Rectum (tissue), 1 donor: ENCODE measurements around a stretch of chr1.

- PRO-cap = no peak
Observed at GRCh38 chr1:233369482-233370104, 42.1 kb downstream of the MAP3K21 start.

- PRO-cap = no peak
Observed at GRCh38 chr1:233629012-233630043, 15.4 kb downstream of the KCNK1 start.

DNA sequence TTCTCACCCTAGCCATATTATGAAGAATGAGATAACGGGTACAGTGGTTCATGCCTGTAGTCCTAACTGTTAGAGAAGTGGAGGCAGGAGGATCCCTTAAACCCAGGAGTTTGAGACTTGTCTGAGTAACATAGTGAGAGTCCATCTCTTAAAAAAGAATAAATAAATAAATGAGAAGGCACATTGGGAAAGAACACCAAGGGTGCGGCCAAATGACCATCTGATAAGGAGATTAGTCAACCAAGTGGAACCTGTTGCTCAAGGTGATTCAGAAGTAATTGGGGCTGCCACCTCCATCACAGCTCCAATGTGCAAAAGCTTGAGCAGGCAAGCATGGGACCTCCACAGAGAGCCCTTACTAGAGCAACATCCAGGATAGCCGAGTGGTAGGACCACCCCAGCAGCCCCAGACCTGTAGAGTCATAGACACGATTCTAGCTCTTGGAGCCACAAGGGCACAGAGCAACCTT is 40.7 kb downstream of the KCNK1 start:
- PRO-cap = unidirectional peak, plus-strand start at position 266 of the sequence

DNA sequence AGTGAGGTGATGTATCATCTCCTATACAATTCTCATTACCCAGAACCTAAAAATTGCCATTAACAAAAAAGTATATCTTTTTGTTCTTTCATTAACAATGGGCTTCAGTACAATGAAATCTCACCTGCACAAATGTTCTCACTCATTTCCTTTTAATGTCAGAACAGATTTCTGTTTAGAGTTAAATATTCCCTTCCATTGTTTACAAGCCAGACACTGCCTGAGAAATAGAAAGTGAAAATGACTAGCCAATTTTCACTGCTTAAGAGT is 27.4 kb downstream of the COA6 start:
- PRO-cap = no peak

DNA sequence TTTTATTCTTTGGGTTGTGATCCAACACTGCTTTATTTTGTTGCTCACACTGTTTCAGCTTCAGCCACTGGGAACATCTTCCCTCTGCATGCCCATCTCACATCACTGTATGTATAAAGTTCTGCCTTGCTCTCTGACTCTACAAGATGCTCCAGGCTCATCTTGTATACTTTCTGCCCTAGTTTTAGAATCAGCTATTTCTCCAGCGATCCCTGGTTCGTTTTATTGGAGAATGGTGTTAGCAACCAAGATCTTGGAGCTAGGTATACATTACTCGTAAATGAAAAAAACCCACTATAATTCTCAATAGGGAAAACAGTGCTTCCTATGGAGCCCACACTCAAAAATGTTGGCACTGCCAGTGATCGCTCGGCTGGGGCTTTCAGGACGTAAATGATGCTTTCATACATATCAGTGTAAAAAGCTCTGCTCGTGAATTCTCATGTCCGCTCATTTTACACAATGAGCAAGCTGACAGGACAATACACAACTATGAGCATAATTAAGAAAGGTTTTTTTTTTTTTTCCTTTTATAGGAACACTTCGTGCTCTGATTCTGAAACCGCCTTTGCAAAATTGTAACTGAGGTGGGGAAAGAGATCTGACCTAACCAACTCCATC is 34.5 kb downstream of the COA6 start:
- PRO-cap = no peak

DNA sequence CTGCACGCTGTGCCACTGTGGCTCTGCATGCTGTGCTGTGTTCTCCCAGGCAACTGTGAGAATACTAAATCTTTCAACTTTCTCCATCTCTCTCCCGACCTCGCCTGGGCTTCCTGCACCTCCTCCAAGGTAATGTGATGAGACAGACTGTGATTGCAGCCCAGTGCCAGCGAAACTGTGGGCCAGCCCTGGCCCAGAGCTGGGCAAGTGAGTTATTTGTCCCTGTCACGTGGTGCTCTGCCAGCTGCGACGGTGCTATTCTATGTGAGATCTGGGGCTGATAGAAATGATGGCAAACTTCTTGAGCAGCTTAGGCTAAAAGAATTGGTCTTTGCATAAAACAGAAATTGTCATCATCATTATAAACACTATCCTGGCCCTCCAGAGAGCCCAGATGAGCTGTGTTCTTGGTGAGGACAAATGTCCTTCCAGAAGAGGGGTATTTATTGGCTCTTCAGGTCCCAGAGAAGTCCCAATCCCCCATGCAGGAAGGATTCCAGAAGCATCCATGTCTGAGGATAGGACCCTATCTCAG is 63.5 kb upstream of the TARBP1 start:
- PRO-cap = no peak

DNA sequence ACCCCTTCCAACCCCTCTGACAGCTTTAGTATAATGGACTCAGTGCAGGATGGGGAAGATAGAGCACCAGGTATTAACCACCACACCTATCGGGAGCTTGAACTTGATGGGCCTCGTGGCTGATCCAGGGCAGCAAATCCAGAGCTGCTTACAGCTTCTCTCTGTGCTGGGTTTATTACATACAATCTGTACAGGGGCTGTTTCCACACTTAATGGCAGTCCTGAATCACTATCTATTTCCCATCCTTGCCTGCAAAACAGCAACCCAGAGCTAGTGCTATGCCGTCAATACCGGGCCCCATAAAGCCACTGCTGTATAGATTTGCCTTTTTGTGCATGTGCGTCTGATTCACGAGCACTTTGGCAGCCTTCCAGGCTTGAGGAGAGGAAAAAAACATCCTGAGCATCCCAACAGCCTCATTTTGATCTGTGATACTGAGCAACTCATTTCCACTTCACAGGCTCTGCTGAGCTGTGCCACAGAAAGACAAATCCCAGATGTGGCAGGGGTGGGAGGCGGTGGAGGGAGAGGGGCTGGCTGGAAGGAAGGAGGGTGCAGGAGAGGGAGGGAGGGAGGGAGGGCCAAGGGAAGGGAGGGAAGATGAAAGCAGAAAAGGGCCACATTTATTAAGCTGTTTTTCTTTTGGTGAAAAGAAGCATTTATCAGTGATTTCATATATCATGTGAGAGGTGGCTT is 65.2 kb upstream of the TARBP1 start:
- PRO-cap = bidirectional peak, plus-strand start at position 420 of the sequence, minus-strand start at position 290 of the sequence

- PRO-cap = no peak
Observed at GRCh38 chr1:234601716-234602354, 8.1 kb downstream of the IRF2BP2 start.

GRCh38 chr1:234607784-234607970 is 2.3 kb downstream of the IRF2BP2 start:
- PRO-cap = no peak

GRCh38 chr1:234617033-234617800 is 7.2 kb upstream of the IRF2BP2 start:
- PRO-cap = no peak

GRCh38 chr1:234836095-234836855 is 226.3 kb upstream of the IRF2BP2 start:
- PRO-cap = no peak

GRCh38 chr1:234845639-234845838 is 235.6 kb upstream of the IRF2BP2 start:
- PRO-cap = no peak

- PRO-cap = no peak
Observed at GRCh38 chr1:234863462-234863959, 253.5 kb upstream of the IRF2BP2 start.

GRCh38 chr1:234898578-234899360 is 229.9 kb downstream of the TOMM20 start:
- PRO-cap = unidirectional peak, minus-strand start at chr1:234899165

DNA sequence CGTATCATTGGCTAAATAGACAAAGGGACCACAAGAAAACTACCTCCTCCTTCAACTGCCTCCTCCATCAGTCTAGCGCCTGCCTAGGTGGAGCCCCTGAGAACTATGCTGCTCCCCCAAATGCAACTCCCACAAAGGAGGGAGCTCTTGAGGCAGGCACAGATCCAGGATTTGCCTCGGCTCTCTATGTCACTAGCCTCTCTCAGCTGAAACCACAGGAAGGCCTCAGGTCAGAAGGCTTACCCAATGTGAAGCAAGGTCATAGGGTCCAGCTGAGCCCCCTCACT is 148.3 kb downstream of the TOMM20 start:
- PRO-cap = no peak

DNA sequence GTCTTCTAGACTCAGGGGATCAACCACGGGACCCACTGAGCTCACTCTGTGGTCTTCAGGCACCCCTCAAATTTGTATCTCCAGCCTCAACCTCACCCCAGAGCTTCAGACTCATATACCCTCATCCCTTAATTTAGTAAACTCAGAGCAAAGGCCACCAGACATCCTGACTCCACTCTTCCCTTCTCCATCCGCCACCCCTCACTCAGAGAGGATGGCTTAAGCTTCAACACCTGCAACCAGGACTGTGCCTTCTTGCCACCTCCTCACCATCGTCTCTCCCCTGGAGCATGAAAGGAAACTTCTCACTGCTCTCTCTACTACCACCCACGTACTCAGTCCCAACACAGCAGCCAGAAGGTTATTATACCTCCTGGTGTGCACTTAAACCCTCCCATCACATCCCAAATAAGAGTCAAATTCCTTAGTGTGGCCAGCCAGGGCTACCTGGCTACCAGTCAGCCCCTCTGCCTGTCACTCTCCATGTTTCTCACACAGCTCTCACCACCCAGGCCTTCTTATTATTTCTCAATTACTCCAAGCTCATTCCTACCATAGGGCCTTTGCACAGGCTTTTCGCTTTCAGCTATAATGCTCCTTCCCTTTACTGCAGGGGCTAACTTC is 137.8 kb downstream of the TOMM20 start:
- PRO-cap = no peak

DNA sequence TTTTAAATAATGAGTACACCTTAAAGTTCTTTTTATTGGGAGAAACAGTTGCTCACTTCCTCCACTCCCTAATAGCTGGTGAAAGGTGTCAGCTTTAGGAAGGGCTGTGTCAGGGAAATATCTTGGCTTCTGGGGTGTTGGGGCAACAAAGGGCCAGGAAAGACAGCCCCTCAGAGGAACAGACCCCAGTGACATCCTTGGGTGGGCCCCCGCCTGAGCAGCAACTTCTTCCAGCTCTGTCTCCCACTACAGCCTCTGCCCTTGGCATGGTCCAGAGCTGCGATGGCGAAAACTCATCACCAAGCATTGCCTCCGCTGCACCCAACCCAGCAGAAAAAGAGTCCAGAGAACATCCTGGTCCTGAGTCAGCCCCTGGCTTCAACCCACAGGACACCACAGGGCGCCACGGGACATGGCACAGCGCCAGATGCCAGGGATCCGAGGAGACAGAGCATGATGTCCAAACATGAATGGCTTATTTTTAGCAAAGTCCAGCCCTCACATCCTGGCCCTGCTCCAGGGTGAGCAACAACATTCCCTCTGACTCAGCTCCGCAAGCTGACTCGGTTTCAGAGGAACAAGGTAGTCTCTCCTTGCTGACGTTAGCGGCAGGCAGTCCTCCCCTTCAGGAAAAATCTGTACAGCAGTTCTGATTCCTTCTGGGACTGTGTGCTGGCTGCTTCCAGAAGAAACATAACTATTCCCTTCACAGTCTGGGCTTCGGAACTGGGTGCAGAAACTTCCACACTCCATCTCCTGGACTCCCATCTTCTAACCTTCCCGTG is 131.5 kb downstream of the TOMM20 start:
- PRO-cap = bidirectional peak, plus-strand start at position 652 of the sequence, minus-strand start at position 555 of the sequence

DNA sequence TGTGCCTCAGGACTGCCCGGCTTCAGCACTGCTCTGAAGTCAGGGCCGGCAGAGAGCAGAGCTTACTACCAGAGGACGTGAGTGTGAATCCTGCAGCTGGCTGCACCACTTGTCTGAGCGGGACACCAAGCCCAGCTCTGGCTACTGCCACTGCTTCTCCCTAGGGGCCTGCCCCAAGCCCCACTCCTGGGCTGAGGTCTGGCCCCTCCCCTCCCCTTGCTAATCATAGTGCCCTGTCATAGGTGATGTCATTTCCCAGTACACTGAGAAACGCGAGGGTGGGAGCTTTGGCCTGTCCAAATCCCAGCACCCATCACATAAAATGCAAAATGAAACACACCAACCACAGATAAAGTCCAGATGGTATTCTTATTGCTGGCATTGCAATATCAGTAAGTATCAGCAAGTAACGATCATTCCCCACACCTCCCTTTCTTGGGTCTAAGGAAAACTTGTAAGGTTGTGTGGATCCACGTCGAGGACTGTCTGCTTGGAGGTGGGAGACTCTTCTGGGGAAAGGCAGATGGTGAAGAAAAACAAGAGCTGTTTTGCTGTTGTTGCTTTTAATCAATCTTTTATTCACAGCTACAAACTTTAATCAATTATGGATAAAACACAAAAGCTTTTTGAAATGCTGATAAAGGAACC is 77.7 kb downstream of the TOMM20 start:
- PRO-cap = no peak

DNA sequence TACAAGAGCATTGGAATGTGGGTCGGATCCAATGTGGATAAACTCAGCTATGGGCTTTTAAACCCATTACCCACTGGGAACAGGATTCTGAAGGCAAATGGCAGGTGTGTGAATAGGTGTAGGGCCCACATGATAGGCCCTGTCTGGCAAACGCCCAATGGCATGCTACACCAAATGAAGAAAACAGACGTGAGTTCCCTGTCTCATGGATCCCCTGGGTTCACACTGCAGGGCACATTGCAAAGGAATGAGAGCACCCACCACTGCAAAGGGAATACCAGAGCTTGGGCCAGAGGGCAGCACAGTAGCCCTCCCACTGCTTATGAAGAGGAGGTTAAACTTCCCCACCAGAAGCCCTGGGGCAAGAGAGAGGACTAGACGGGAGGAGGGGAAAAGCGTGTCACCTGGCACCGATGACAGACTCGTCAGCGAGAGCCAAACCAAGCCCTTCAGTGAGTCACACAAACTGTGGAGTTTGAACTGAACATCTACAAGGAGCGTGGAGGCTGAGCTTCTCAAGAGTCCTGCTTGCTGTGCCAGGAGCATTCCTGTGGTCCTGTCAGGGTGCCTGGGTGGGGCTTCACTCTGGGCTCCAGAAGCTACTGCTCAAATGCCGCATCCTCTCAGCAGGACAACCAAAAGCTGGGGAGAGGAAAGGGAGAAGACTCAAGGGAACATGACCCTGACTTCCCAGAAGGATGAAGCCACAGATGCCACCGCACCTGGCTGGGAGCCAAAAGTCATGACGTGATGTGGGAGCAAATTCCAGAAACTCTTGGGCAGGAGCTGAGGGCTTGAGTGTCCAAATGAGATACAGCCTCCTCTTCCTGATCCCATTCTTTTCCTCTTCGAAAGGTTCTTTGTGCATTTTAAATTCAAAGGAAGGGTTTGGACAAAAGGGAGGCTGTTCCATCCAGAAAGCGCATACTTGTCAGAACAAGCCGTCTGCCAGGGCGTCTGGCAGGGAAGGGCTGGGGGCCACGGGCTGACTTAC is 61.0 kb downstream of the TOMM20 start:
- PRO-cap = bidirectional peak, plus-strand start at position 518 of the sequence, minus-strand start at position 415 of the sequence

DNA sequence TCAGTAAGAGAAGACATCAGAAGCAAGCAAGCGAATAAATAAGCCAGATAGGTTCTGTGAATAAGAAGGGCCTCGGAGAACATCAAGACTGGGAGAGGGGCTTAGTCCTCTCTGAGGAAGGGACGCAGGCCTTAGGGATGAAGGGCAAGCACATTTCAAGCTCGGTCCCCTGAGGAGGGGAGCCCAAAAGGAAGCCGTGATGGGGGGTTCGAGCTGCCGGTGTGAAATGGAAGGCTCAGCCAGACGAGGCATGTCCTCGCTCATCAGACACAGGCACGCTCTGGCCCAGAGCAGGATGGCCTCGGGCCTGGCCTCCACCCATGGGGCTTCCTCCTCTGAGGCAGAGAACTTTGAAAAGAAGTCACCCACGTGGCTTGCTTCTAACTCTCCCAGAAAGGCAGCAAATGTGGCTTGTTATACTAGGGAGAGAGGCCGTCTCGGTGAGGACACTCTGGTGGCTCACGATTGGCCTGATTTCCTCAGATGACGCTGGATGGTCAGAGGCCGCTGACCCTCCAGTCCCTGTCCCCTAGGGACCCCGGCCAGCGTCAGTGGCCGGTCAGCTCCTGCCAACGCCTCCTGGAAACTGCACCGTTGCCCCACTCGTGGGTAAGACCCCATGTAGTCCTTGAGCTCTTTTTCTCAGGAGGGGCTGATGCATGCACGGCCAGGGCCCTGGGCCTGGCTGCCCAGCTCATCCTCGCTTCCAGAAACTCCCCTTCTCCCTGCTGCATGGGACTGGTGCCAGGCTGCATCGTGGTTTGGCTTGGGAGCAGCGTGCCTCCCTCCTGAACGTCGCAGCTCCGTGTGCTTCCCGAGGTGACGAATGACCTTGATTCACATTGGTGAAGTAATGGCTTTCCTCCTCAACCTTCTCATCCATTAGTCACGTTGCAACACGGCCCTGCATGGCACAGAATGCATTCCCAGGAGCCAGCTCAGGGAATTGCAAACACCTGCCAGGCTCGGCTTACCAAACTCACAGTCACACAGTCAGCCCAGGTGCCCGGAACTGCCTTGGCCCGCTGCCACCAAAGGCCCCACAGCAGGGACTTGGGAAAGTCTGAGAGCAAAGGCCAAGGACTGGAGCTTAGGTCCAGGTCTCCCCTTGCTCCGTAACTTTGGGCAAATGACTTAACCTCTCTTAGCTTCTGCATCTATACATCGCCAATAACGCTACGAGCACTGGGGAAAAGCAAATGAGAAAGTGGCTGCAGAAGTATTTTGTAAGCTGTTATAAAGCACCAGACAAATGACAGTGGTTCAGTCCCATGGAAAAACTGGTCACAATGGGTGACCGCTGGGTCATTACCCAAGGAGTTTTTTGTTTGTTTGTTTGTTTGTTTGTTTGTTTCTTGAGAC is 58.7 kb downstream of the TOMM20 start:
- PRO-cap = no peak